Heart left ventricle (tissue), 7 donors: ENCODE measurements around a stretch of chr12.

- PRO-cap, 6 experiments, result peak in 5 of 6 experiments; most common minus-strand start chr12:103930122 (in 5)
- RAMPAGE, long total RNA, 2 experiments, result no peak in any of the 2 experiments
- RRBS, result no CpG with 5 or more reads among the region's 29 CpGs
Observed at GRCh38 chr12:103929807-103930230, 391 bp upstream of the HSP90B1 start.

DNA sequence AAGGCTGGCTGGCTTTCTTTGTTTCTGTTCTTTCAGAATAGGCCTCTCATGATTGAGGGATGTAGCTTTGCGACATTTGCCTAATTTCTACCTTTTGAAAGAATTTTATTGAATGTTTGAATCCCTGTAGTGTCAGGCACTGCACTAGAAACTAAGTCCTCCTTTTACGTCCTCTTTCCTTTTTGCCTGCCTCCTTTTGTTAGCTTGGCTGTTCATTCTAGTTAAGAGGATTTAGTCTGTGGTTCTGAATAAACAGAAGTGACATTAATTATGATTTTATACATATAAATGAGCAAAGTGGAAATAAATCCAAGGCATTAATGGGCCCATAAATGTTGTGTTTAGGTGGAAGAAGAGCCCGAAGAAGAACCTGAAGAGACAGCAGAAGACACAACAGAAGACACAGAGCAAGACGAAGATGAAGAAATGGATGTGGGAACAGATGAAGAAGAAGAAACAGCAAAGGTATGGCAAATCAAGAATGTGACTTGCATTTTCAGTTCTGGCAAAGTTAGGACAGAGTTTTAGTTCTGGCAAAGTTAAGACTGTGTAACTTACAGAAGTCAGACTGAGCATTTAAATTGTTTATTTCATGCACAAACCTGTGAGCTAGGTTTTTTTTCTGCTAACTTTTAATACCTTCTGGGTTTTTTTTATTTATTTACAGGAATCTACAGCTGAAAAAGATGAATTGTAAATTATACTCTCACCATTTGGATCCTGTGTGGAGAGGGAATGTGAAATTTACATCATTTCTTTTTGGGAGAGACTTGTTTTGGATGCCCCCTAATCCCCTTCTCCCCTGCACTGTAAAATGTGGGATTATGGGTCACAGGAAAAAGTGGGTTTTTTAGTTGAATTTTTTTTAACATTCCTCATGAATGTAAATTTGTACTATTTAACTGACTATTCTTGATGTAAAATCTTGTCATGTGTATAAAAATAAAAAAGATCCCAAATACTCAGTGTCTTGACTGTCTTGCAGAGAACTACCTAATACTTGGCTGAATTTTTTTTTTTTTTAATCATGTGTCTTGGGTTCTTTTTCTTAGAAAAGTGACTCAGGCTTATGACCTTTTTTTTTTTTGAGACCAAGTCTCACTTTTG is 9.7 kb downstream of the UQCC6 start:
- PRO-cap, 6 experiments, result no peak in any of the 6 experiments
- RAMPAGE, long total RNA, 2 experiments, result no peak in any of the 2 experiments
- RRBS, result no CpG with 5 or more reads among the region's 4 CpGs

- PRO-cap, 6 experiments, result no peak in any of the 6 experiments
- RAMPAGE, long total RNA, 2 experiments, result no peak in any of the 2 experiments
- RRBS, result no CpG with 5 or more reads among the region's 4 CpGs
Observed at GRCh38 chr12:104177380-104177987, 38.1 kb upstream of the TXNRD1 start.

DNA sequence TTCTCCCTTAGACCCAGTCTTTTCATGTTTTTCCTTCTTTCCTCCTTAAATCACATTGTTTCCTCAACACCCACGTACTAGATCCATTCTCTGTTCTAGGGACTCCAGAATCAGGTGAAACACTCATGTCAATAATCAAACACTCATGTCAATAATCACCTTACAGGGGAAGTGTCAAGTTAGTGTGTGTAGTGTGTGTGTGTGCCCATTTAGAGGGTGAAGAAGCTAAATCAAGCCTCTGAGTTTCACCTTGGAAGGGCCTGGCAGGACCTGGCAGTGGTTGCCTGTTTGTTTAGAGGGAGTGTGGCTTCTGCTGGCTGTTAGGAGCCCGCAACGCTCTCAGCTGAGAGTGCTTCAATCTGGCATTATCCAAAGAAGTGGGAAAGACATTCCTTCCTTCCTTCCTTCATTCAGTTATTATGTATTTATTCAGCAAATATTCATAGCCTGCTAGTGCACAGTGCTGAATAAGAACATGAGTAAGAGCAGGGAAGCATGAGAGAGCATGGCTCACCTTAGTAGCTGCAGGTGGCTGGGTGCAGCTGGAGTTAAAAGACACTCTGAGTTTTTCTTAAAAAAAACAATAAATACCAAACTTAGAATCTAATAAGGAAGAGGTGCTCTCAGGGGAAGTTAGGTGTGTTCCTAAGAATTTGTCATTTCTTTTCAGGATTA is 17.6 kb upstream of the EID3 start:
- PRO-cap, 6 experiments, result no peak in any of the 6 experiments
- RAMPAGE, long total RNA, 2 experiments, result no peak in any of the 2 experiments
- RRBS, result no CpG with 5 or more reads among the region's 3 CpGs

GRCh38 chr12:104463351-104463935 is 6.7 kb downstream of the CHST11 start:
- PRO-cap, 6 experiments, result no peak in any of the 6 experiments
- RAMPAGE, long total RNA, 2 experiments, result no peak in any of the 2 experiments
- RRBS, result no CpG with 5 or more reads among the region's 5 CpGs

DNA sequence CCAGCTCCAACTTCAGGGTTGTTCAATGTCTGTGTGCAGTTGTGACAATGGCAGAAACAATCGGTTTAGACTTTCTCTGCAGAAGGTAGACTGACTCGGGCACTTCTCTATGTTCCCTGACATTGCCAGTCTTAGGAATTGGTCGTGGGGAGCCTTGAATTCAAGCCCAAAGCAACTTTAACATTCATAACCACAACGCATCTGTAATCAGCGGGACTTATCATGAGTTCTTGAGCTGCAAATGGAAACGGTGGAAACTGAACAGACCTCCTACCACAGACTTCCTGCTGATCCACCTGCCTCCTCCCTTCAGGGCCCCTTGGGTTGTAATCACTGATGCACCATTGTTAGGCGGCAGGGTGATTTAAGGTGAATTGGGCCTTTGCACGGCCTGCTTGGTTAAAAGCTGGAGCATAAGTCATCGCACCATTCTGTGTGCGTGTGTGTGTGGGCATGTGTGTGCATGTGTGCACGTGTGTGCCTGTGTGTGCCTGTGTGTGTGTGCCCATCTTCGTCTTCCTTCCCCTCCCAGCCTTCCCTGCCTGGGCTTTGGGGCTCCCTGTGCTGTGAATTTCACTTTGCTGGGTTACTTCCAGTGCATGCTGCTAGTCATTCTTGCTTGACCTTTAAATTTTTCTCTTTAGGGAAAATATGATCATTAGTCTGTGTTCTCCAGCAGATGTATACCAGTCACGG is 29.0 kb downstream of the CHST11 start:
- PRO-cap, 6 experiments, result no peak in any of the 6 experiments
- RAMPAGE, long total RNA, 2 experiments, result no peak in any of the 2 experiments
- RRBS, result no CpG with 5 or more reads among the region's 13 CpGs

DNA sequence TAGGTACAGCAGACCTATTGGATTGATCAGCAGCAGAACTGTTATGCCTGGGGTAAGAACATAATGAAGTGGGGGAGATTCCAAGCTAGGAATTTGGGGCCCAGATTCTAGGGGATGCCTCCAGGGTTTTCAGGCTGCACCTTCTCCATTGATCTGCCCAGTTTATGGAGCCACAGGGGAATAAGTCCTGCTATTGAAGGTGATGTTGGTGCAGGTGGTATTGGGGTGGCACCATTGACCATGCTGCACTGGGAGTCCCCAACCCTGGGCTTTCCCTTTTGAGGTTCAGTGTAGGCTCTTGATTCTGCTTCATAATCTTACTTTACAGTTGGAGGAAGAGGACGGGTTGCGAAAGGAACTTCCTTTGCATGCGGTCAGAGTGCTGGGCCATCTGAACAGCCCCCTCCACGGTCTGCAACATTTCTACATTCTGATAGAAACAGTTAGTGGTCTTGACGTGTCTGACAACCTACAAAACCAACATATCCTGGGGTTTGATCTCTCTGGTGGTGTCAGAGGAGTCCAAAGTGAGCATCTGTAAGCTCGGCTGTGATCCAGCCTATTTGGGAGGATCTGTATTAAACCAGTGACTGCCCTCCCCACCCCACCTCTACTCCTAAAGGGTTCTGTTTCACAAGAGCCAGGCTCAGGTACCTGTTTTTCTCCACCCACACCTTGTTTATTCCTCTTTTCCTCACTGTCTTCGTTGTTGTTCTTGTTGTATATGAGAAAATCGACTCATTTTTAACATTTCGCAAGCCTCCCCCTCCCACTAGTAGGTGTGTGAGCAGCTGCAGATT is 113.0 kb downstream of the CHST11 start:
- PRO-cap, 6 experiments, result no peak in any of the 6 experiments
- RAMPAGE, long total RNA, 2 experiments, result no peak in any of the 2 experiments
- RRBS, result no CpG with 5 or more reads among the region's 9 CpGs

DNA sequence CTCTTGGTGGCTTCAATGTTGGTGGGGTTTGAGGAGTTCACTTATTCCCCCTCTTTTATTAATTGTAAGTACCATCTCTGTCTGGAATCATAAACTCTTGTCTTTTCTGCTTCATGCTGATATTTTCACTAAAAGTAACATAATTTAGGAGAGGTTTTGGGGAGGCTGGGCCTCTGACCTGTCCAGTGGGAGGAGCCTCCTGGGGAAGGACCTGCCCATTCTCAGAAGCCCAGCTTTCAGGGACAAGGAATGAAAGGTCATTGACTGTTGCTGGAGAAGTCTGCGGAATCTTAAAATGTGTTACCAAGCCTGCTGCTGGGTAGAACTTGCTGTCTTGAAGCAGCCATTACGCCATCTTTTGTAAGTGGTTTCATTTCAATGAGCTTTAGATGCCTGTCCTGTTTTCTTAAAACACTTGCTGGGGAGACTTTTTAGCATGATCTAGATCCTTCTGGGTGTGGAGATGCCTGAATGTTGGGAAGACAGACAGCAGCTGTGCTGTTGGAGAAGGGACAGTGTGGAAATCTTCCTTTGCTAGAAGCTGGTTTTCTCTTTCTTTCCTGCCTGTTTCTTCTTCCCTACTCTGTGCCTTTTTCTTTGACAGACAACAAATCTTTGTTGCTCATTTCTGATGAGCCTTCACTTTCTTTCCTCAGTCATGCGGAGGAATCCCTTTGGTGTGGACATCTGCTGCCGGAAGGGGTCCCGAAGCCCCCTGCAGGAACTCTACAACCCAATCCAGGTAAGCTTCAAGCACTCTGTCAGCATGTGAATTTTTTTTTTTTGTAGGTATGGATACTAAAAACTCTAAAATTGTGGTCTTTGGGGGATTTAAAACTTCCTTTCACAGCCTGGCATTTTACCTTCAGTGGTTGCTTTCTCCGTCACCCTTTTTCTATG is 144.8 kb downstream of the CHST11 start:
- PRO-cap, 6 experiments, result no peak in any of the 6 experiments
- RAMPAGE, long total RNA, 2 experiments, result no peak in any of the 2 experiments
- RRBS, result no CpG with 5 or more reads among the region's 6 CpGs

GRCh38 chr12:104603803-104604903 is 147.4 kb downstream of the CHST11 start:
- PRO-cap, 6 experiments, result peak in 2 of 6 experiments; most common plus-strand start chr12:104604353 (in 2); most common minus-strand start chr12:104604132 (in 1)
- RAMPAGE, long total RNA, 2 experiments, result no peak in any of the 2 experiments
- RRBS, result no CpG with 5 or more reads among the region's 11 CpGs

- PRO-cap, 6 experiments, result no peak in any of the 6 experiments
- RAMPAGE, long total RNA, 2 experiments, result no peak in any of the 2 experiments
- RRBS, result no CpG with 5 or more reads among the region's 7 CpGs
Observed at GRCh38 chr12:104794776-104795313, 163.2 kb downstream of the SLC41A2 start.

- PRO-cap, 6 experiments, result peak in 5 of 6 experiments; most common plus-strand start chr12:104855860 (in 5); most common minus-strand start chr12:104855701 (in 1)
- RAMPAGE, long total RNA, 2 experiments, result no peak in any of the 2 experiments
- RRBS, result no CpG with 5 or more reads among the region's 7 CpGs
Observed at GRCh38 chr12:104855546-104856136, 102.4 kb downstream of the SLC41A2 start.

GRCh38 chr12:105195142-105195556 is 40.8 kb downstream of the APPL2 start:
- PRO-cap, 6 experiments, result no peak in any of the 6 experiments
- RAMPAGE, long total RNA, 2 experiments, result no peak in any of the 2 experiments
- RRBS, result no CpG with 5 or more reads among the region's 8 CpGs

DNA sequence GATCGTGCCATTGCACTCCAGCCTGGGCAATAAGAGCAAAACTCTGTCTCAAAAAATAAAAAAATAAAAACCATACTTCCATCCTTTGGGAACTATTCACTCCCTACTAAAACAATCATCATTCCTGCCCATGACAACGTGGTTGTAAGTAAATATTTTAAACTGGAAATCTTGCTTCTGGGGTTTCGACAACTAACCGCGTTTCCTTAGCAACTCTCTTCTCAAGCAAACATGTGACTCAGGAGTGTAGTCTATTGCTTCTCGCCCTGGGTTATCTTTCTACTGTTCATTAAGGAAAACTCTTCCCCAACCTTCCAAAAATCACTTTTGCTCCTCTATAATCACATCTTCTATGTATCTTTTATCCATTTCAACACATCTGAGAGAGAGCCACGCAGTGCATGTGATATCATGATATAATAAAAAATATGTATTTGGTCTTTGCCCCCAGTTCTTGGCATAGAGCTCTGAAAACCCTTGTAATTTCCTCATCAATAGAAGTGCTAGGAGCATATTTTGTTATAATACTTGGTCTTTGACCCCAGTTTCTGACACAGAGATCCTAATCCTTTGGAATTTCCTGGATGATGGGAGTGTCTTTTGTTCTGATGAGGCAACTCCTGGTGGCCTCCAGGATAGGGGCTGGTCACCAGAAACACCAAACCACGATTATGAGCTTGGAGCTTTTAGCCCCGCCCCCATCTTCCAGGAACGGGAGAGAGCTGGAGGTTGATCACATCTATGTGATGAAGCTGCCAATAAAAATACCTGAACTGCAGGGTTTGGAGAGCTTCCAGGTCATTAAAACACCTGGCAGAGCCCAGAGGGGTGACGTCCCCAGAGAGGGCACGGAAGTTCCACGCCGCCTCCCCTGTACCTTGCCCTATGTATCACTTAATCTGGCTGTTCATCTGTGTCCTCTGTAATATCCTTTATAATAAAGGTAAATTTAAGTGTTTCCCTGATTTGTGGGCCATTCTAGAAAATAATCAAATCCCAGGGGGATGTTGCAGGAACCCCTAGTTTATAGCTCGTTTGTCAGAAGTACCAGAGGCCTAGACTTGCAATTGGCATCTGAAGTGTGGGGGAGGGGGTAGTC is 21.5 kb downstream of the APPL2 start:
- PRO-cap, 6 experiments, result no peak in any of the 6 experiments
- RAMPAGE, long total RNA, 2 experiments, result no peak in any of the 2 experiments
- RRBS, result no CpG with 5 or more reads among the region's 15 CpGs

DNA sequence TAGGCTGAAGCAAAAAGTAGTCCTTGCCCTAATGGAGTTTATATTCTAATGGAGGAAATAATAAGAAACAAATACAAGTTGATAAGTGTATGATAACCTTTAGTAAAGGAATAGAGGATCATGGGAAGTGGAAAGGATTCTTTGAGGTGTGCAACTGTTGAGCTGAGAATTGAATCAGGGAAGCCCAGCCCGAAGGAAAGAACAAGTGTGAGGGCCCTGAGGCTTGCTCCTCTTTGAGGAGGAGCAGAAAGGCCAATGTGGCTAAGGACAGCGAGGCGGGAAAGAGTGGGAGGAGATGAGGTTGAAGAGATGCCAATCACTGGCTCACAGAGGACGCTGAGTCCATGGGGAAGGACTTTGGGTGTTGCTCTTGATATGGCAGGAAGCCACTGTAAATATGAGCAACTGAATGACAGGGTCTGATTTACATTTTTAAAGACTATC is 3.2 kb upstream of the APPL2 start:
- PRO-cap, 6 experiments, result no peak in any of the 6 experiments
- RAMPAGE, long total RNA, 2 experiments, result no peak in any of the 2 experiments
- RRBS, result no CpG with 5 or more reads among the region's 4 CpGs

DNA sequence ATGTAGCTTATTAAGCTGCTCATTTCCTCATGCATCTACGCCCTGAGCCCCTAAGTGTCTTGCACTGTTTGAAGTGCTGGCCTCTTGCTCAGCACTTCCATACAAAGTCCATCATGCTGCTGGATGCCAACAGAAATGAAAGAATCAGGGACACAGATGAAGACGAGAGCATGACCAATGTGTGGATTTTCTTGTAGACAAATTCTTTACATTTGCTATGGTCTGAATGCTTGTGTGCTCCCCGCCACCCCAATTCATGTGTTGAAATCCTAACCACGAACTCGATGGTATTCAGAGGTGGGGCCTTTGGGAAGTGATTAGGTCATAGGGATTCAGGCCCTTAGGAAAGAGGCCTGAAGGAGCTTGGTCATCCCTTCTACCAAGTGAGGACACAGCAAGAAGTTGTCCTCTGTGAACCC is 54.5 kb downstream of the C12orf75 start:
- PRO-cap, 6 experiments, result no peak in any of the 6 experiments
- RAMPAGE, long total RNA, 2 experiments, result no peak in any of the 2 experiments
- RRBS, result no CpG with 5 or more reads among the region's 5 CpGs

- PRO-cap, 6 experiments, result peak in 1 of 6 experiments; most common plus-strand start chr12:105460208 (in 1); most common minus-strand start chr12:105459988 (in 1)
- RAMPAGE, long total RNA, 2 experiments, result no peak in any of the 2 experiments
- RRBS, result 3% methylated on average over 2 of the region's 6 CpGs
Observed at GRCh38 chr12:105459811-105460407, 129.4 kb downstream of the C12orf75 start.

DNA sequence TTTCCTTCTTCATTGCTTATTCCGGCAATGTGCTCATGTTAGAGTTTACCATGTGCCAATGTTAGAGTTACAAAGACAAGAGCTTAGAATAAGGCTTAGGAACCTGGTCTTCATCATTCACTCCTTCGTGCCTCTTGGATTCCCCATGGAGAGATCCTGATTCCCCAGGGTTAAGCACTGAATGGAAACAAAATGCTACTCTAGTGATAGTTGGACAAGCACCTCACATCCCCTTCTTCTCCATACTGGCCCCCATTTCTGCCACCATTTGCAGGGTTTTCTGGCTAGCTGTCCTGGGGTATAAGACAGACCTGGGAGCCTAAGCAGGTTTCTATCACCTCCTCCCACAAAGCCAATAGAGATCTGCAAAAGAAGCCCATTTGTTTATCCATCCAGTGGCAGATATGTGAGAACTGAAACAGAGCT is 244.2 kb downstream of the C12orf75 start:
- PRO-cap, 6 experiments, result no peak in any of the 6 experiments
- RAMPAGE, long total RNA, 2 experiments, result no peak in any of the 2 experiments
- RRBS, result no CpG with 5 or more reads among the region's 2 CpGs

- PRO-cap, 6 experiments, result peak in 2 of 6 experiments; most common minus-strand start chr12:105587365 (in 2)
- RAMPAGE, long total RNA, 2 experiments, result no peak in any of the 2 experiments
- RRBS, result no CpG with 5 or more reads among the region's 1 CpG
Observed at GRCh38 chr12:105587204-105587434, 256.6 kb downstream of the C12orf75 start.

DNA sequence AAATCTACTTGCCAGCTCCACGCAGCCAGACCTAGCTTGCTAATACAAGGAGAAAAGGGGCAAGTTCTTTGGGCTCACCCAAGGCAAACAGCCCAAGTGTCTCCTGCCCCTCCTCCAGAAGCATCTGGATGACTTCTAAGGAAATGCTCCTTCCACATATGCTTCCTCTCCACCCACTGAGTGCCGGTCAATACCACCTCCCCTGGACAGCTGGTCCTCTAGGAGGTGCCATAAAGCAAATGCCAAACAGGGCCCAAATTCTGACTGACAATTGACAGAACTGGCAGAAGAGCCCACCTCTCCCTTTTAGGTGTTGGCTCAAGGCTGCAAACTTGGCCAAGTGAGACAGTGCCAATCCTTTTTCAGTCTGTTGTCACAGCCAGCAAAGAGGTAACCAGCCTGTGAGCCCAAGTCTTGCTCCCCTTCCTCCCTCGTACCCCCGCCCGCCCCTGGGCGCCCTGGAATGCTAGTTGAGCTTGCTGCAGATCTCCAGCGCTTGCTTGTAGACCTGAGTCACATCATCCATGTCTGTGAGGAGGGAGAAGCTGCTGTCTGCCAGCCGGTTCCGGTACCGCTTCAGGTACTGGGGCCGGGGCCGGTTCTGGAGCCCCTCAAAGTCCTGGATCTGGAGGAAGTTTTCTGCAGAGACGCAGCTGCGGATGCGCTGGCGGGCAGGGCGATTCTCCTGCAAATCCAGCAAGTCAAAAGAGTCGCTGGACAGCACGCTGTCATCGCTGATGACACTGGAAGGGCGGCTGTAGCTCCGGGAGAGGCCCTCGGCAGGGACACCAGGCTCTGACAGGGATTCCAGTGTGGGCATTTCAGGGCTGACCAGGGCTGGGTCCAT is 72.2 kb downstream of the NUAK1 start:
- PRO-cap, 6 experiments, result peak in 2 of 6 experiments; most common minus-strand start position 130 of the sequence (in 2)
- RAMPAGE, long total RNA, 2 experiments, result no peak in any of the 2 experiments
- RRBS, result no CpG with 5 or more reads among the region's 23 CpGs

DNA sequence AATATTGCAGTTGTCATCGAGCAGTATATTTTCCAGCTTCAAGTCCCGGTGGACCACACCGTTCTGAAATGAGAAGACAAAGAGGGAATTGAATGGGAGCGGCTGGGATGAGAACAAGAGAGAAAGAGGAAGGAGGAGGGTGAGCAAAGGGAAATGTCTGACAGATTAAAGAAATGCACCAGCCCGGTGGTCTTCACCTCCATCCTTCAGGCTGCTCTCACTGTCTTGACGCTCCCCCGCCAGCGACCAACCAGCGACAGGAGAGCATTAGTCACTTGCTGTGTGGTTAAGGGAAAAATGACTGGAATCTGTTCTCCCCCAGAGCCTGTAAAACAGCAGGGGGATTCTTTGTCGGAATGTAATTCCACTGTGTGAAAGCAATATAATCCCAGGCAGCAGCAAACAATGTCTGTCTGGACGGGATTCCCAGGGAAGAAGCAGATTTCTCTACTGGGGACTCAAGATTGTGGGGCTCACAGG is 54.8 kb downstream of the NUAK1 start:
- PRO-cap, 6 experiments, result no peak in any of the 6 experiments
- RAMPAGE, long total RNA, 2 experiments, result no peak in any of the 2 experiments
- RRBS, result 80% methylated on average over 3 of the region's 11 CpGs